Placental epithelial cell (primary cell): ENCODE results near the genes MIIP, VPS13D, PRAMEF25, PRAMEF26 and PRAMEF15.

DNA sequence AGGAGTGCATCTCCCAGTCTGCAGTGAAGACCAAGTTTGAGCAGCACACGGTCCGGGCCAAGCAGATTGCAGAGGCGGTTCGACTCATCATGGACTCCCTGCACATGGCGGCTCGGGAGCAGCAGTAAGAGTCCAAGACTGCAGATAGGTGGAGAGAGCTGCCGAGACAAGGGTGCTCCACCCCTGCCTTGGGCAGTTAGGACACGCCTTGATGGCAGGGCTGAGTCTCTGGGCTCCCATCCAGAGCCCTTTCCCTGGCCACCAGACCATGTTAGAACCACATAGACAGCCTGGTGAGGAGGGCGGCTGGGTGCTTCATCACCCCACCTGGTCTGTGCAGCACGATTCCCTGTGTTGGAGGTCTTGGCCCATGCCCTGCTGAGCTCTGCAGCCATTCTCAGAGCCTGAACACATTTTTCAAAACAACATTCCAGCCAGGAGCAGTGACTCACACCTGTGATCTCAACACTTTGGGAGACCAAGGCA is 17.3 kb upstream of the MIIP start:
- CAGE, long polyA plus RNA = no peak

- CAGE, long polyA plus RNA = no peak
Observed at GRCh38 chr1:12014108-12015366, 4.8 kb upstream of the MIIP start.

DNA sequence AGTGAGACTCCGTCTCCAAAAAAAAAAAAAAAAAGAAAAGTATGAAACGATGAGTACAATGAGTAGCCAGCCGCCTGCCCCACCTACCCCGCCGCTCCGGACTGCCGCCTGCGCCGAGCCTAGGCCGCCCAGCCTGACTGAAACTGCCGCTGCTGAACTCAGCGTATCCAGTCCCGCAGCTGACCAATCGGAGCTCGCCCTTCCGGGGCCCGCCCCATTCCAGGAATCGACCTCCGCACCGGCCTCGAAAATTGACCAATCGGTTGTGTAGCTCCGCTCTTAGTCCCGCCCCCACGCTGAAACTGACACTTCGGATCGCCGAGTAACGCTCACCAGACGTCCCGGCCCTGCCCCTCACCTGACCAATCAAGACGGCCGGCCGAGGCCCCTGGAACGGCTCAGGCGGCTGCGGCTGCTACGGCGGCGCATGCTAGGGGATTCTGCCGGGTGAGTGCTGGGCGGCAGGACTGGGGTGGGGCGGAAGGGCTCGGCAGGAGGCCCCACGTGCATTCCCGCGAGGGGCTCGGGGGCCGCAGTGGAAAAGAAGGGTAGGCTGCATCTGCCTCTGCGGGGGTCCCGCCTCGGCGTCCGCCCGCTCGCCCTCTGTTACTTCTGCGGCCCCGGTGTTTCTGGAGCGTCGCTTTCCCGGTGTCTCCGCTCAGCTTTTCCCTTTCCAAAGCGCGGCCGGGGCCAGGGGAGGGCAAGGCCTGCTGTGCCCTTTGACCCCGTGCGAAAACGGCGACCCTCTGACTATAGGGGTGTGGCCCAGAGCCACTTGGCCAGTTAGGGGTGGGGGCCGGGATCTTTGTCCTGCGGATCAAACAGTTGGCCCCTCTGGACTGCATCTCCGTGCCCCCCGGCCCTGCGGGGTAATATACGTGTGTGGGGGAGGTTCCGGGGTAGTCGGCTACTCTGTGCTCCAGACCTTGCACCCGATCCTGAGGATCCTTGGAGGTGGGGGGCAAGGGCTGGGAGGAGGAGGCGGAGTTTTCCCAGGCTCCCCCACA is at the start of gene MIIP:
Gene MIIP (plus strand): TSS at position 393 of the 1,007 bp plus-strand sequence.
- CAGE, long polyA plus RNA = no peak

GRCh38 chr1:12209588-12210528 is 20.0 kb upstream of the VPS13D start:
- CAGE, long polyA plus RNA = no peak

- CAGE, long polyA plus RNA = no peak
Observed at GRCh38 chr1:12229728-12230501, at the start of gene VPS13D. TSS of gene VPS13D (plus strand) at chr1:12230030.

DNA sequence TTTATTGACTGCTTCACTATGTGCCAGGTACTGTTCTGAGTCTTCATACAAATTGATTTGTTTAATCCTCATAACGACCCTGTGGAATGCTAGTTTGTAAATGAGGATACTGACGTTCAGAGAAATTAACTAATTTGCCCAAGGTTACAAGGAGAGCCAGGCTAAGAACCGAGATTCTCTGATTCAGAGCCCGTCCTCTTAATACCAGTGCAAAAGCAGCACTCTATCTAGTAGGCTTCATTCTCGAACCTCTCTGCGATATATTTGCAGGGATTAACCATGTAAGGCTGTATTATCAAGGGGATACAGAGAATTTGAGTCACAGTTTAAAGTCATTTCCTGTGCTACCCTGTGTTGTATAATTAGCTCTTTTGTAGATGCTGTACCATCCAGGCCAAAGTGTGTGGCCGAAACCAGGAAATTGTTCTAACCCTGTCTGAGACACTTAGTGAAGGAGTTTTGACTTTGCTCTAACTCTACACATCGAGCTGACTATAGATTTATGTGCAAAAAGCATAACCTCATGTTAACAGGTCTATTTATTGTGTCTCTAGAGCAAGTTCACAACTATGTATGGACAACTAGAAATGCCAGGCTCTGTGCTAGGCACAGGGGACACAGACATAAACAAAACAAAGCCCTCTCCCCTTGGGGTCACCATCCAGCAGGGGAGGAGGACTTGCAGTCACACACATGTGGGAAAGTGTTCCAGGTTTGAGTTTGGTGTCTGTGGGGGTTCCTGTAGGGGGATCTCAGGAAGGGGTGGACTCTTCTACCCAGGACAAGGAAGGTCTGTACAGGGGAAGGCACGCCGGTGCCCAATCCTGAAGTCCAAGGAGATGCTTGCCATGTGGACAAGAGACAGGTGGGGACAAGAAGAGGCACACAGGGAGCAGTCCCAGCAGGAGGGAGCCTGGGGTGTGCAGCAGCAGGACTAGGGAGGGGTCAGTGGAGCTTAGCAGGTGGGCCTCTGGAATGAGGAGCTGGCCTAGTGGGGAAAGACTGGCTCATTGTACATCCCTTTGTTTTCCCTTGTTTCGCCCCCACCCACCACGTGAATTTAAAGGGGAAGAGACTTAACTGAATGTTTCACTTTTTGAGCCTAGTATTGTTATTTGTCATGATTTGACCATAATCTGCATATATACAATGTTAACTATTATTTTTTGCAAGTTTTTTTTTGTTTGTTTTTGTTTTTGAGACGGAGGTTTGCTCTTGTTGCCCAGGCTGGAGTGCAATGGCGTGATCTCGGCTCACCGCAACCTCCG is 182.1 kb downstream of the DHRS3 start:
- CAGE, long polyA plus RNA = no peak

DNA sequence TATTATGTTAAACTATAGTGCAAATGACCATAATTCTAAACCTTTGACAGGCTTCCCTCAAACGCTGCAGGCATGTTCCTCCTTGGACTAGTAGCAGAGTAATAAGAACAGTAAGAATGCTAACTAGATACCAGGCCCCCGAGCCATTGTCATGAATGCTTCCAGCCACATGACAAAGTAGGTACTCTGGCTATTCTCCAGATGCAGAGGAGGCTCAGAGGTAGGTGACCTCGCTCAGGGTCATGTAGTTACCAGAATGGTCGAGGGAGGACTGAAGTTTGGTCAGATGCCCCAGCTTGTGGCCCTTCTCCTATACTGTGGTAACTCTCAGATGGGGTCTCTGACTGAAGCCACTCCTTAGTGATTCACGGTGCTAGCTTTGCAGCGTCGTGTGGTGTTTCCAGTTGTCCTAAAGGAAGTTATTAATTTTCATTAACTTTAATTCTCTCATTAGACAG is 164.0 kb downstream of the DHRS3 start:
- CAGE, long polyA plus RNA = no peak

DNA sequence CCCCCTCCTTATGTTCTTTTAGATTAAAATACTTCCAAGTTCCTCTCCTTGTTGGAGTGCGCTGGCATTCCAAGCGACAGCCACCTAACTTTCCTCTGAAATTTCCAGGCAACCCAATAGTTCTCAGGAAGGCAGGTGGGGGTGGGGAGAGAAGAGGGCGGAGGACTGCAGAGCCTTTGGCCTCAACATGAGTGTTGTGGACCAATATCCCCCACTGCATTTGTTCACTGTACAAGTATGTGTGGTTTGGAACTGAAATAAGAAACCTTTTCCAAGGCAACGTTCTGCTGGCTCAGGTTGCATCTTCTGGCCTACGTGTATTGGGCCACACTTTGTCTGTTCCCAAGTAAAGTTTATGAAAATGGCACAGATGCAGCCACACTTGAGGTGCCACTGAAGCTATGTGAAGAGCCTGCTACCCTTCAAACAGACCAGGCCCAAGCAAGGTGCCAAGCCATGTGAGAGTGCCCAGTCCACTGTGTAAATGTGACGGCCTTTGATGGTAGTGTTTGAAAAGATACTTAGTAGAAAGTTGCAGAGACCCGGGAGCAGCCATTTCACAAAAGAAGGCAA is 153.3 kb downstream of the DHRS3 start:
- CAGE, long polyA plus RNA = no peak

GRCh38 chr1:12496253-12497353 is 121.4 kb downstream of the DHRS3 start:
- CAGE, long polyA plus RNA = no peak

GRCh38 chr1:12552922-12553652 is 64.9 kb downstream of the DHRS3 start:
- CAGE, long polyA plus RNA = no peak

DNA sequence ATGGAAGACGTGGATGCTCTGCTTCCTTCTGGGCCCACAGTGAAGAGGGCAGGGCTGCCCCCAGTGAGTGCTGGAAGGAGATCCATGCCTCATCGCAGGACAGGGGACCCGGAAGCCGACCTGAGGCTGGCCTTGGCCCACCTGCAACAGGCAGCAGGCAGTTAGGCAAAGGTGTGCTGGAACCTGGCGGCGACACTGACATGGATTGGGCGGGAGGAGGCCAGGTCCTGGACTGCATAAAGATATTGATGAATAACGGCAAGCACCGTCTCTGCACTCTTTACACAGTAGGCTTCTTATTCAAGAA is 62.5 kb downstream of the DHRS3 start:
- CAGE, long polyA plus RNA = no peak

DNA sequence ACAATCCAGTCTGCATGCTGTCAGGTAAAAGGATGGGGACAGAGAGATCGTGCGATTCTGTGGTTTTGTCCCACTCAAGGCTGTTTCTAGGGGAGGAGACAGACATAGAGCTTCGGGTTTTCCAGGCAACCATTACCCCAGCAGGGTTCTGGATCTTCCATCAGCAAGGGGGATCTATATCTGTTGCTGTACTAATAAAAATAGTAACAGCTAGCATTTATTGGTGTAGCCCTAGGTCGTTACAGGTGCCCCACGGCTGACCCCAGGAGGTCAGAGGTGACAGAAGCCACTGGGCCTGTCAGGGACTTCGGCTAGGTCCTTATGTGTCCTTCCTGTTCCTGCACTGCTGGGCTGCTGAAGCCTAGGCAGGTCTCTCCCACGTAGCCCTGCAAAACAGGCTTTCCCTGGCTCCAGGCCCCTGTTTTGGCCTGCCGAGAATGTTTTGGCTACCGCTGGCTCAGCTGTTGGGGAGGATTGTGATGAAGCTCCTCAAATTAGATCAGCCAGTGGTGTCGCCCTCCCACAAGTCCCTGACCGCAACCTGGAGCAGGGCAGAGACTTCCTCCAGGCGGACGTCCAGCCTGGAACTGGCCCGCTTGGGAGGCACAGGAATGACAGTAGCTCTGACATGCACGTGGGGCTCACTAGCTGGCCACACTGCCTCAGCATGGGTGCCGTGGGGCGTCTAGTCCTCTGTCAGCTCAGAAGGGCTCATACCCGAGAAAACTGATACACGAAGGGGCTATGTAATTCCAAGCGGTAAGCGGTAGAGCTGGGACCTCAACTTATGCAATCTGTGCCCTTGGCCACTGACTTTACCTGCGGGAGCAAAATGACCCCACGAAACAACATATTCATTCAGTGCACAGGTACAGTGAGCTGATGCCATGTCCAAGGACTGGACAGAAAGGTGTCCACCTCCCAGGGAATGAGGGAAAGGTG is 26.8 kb downstream of the DHRS3 start:
- CAGE, long polyA plus RNA = no peak

DNA sequence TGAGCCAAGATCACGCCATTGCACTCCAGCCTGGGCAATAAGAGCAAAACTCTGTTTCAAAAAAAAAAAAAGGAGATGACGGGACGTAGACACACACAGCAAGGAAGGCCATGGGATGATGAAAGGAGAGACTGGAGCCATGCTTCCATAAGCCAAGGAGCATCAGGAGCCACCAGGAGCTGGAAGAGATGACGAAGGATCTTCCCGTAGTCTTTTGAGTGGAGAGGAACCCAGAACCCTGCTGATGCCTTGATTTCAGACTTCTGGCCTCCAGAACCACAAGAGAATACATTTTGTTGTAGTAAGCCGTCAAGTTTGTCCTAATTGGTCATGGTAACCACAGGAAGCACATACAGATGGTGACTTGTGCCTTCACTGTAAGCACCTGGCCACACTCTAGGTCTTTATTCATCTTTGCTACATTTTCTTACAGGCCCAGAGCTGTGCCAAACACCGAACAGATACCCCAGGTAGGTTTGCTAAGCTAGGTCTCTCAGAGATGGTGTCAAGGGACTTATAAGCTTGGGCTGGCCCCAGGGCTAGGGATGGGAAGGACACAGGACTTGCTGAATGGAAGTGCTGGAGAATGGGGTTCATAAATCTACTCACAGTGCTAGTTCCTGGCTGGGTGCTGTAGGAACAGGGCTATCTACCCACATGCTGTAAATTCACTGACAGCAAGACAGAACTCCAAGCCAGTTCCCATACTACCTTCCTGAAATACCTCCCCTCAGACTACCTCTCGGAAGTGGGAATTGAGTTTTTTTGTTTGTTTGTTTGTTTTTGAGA is 4.8 kb downstream of the DHRS3 start:
- CAGE, long polyA plus RNA = no peak

DNA sequence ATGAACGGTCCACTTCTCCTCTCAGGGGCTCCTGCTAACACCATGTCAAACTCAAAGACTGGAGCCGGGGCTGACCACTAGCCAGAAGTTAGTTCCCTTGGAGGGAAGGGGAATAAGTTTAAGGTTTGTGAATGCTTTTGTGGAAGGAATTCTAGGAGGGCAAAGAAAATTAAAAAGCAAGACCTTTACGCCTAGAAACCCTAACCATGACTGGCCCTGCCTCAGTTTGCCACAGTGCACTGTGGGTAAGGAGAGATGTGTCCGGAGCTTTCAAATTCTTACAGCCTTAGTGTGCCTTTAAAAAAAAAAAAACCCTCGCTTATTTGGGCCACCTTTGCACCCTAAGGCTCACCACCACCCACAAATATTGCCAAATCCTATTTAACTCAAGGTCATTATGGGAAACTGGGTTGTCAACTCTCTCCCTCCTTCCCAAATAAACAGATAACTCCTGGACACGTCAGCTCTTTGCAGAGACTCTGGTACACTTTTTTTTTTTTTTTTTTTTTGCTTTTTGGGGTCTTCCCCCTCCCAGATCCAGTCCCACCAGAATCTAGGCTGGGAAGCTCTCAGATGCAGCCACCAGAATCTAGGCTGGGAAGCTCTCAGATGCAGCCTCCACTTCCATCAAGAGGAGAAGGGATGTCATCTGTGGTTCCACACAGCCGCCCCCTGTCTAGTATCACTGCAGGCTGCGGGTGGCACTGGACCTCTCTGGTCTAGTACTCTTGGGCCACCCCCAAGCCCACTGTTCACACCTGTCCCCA is 3.6 kb downstream of the DHRS3 start:
- CAGE, long polyA plus RNA = no peak

DNA sequence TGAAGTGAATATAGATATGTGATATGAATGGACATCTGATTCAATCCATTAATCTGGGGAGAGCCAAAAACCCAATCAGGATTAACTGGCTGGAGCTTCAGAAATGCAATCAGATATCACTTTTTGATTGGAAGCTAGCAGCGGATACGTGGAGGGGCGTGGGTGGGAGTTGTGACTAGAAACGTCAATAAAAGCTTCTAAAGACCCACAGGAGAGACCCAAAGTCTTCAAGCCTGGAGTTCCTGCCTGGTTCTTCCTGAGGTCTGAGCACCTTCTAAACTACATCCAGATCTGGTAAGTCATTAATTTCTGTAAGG is at the start of gene PRAMEF25:
Gene PRAMEF25 (plus strand): TSS at position 161 of the 317 bp plus-strand sequence.
- CAGE, long polyA plus RNA = no peak

GRCh38 chr1:13155715-13156296 is at the start of gene PRAMEF26:
TSS of gene PRAMEF26 (minus strand) at chr1:13156009.
- CAGE, long polyA plus RNA = no peak

DNA sequence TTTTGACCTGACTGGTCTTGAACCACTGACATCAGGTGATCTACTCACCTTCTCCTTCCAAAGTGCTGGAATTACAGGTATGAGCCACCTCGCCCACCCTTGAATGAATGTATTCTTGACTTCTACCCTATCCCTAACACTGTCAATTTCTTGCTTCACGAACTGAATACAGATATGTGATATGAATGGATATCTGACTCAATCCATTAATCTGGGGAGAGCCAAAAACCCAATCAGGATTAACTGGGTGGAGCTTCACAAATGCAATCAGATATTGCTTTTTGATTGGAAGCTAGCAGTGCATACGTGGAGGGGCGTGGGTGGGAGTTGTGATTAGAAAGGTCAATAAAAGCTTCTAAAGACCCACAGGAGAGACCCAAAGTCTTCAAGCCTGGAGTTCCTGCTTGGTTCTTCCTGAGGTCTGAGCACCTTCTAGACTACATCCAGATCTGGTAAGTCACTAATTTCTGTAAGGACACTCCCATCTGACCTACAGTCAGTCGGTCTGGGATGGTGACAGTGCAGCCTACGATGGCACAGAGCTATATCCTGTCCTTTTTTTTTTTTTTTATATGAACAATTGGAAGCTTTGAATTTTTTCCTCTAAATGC is at the start of gene PRAMEF15:
Gene PRAMEF15 (plus strand): TSS at position 375 of the 611 bp plus-strand sequence.
- CAGE, long polyA plus RNA = no peak

DNA sequence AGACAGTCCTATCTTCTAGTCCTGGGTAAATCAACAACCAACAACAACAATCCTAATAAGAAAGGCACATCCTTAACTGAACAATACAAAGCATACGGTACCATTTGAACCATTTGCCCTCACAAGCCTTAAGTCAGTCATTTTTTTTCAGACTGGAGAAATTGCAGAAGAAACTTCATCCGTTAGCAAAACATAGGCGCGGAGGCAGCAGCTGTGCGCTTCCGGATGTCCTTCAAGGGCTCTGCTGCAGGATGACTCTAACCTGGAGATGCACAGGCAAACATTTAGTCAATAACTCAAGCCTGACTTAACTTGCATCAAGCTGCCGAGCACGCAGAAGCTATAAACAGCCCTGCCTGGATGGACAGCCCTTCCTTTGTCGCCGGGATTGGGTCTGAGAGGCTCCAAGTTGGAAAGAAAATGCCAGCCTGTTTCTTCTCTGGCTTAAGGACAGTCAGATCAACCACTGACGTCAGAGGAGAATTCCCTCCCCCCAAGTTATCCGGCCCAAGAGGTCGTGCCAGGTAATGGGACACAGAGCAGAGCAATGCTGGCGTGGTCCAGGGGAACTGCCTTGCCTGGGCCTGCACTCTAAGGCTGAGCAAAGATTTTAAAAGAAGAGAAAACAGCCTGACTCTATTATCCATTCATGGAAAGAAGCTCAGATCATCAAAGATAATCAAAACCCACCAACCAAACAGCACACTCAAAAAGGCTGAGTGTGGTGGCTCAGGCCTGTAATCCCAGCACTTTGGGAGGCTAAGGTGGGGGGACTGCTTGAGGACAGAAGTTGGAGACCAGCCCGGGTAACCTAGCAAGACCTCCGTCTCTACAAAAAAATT is 27.1 kb upstream of the LRRC38 start:
- CAGE, long polyA plus RNA = no peak

DNA sequence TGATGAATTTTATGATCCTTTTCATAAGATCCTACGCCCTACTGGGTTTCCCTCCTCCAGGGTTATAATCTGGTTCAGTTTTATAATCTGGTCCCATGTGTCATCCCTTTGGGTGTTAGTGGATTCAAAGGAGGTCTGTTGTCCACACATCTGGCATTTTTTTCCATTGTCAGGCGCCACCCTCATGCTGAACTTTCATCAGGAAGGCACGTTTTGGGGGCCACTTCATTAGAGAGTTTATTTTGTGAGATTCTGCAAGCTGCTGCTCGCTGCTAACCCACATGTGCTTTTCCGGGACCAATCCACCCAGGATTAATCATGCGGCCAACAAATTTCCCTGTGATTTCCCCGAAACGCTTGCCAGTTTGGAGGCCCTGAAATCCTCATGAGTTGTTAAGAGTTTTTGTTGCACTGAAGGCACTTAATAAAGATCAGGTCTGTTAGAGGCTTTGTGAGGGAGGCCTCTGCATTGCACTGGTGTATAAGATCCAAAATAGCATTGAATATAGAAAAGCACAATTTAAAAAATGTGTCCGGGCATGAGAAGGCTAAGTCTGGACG is 2.3 kb downstream of the PDPN start:
- CAGE, long polyA plus RNA = no peak

DNA sequence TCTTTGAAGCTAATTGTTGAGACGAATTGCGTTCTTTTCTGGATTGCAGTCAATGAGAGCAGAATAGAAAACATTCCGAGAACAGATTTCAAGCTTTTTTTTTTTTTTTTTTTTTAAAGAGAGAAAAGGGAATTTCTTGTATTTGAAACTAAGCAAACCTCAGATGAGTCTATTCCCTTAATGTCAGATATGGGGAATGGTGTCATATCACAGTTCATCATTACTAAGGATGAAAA is 30.1 kb downstream of the PDPN start:
- CAGE, long polyA plus RNA = no peak